ENCODE results near the genes JCAD and MTPAP.

DNA sequence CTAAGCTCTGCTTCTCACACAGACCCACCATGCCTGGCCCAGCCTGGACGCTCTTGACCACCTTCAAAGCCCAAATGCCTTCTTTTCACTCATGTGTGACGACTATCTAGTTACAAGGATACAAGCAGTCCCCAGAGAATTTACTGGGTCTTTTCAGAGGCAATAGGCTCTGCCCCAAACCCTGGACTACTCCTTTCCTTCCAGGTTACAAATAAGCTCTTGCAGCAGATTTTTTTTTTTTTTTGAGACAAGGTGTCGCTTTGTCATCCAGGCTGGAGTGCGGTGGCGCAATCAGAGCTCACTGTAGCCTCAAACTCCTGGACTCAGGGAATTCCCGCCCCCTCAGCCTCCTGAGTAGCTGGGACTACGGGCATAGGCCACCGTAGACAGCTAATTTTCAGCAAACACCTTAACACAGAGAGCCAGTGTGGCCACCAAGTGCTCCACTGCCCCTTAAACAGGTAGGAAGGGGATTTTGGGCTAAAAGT is 16.2 kb downstream of the SVIL start:
- RRBS, 2 experiments = no CpG with 5 or more reads among the region's 8 CpGs

DNA sequence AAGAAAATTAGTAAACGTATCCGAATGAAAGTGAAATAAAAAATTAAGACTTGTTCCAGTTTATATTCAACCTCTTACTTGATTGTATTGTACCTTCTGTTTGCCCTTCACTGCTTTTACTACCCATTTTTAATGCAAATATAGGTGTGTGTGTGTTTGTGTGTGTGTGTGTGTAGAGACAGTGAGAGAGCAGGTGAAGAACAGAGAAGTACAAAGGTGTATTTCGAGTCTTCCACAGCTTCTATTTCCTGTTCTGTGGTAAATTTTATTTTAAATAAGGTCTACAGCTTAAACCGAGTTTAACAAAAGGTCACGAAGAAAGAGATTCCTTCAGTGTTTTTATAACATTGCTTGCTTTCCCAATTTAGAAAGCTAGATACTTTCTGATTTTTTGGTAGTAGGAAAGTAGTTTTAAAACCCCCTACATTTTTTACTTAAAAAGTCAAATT is 12.7 kb upstream of the SVIL start:
- RRBS, 2 experiments = no CpG with 5 or more reads among the region's 5 CpGs

- RRBS, 2 experiments = no CpG with 5 or more reads among the region's 4 CpGs
Observed at GRCh38 chr10:29652996-29653554, 18.3 kb upstream of the SVIL start.

GRCh38 chr10:29688015-29688507 is 53.3 kb upstream of the SVIL start:
- RRBS, 2 experiments = no CpG with 5 or more reads among the region's 9 CpGs

DNA sequence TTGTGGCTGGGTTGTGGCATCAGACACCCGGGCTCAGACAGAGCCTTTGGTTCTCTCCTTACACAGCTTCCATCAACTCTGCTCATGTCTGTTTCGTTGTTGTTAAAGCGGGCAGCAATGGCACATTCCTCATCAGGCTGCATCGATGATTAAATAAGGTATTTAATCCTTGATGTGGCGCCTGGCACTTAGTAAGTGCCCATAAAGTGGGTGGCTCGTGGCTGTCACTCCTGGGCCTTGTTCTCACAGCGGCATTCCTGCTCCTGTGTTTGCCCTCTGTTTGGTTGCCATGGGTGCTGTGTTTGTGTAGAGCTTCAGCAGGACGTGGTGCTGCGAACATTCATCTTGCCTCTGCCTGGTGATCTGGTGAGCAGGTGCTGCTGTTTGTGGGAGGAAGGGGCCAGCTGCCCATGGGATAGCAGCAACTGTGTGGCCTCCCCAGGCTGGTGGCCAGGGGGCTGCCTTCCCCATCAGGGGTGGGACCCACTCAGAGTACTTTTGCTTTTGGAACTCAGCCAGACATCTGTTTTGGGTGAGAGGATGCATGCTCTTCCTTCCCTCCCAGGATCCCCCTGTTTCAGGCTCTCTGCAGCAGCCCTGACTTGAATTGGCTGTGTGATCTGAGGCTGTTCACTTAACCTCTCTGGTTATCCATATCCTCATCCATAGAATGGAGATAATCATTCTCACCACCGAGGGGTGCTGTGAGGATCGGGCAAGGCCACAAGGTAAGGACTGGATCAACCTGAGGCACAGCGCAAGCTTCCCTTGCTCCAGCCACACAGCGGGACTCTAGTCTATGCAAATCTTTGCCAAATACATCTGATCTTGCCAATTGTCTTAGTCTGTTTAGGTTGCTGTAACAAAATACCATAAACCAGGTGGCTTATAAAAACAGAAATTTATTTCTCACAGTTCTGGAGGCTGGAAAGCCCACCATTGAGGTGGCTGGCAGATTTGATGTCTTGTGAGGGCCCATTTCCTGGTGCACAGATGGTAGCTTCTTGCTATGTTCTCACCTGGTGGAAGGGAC is 207.4 kb upstream of the SVIL start:
- RRBS, 2 experiments = no CpG with 5 or more reads among the region's 13 CpGs

- RRBS, 2 experiments = no CpG with 5 or more reads among the region's 12 CpGs
Observed at GRCh38 chr10:29946542-29947696, 112.5 kb downstream of the JCAD start.

GRCh38 chr10:30059370-30059836 is at the start of gene JCAD:
JCAD (minus strand) TSS chr10:30059586.
- RRBS, 2 experiments = under 1 to 5% methylated on average over 20 to 22 of the region's 48 CpGs

- RRBS, 2 experiments = no CpG with 5 or more reads among the region's 5 CpGs
Observed at GRCh38 chr10:30220445-30220684, 128.7 kb downstream of the MTPAP start.

- RRBS, 2 experiments = 8% methylated on average over 8 of the region's 45 CpGs; no CpG with 5 or more reads in 1 of the 2 experiments
Observed at GRCh38 chr10:30348435-30349538, at the start of gene MTPAP. MTPAP (minus strand) TSS chr10:30349278.

DNA sequence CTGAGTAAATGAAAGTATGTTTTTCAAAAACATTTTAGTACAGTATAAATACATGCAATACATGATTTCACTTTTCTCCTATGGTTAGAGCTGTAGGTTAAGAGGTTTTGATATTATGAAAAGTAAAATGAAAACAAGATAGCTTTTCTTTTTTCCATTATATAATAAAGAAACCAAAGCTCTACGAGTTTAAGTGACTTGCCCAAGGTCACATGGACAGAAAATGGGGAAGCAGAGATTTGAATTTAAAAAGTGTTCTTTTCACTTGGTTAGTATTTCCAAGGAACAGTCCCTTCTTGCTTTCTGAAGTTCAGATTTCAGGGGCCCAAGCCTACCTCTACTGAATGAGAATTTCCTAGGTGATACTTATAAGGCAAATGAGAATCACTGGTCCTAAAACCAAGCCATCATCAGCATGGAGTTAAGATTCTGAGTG is 13.2 kb upstream of the MAP3K8 start:
- RRBS, 2 experiments = no CpG with 5 or more reads among the region's 1 CpG

DNA sequence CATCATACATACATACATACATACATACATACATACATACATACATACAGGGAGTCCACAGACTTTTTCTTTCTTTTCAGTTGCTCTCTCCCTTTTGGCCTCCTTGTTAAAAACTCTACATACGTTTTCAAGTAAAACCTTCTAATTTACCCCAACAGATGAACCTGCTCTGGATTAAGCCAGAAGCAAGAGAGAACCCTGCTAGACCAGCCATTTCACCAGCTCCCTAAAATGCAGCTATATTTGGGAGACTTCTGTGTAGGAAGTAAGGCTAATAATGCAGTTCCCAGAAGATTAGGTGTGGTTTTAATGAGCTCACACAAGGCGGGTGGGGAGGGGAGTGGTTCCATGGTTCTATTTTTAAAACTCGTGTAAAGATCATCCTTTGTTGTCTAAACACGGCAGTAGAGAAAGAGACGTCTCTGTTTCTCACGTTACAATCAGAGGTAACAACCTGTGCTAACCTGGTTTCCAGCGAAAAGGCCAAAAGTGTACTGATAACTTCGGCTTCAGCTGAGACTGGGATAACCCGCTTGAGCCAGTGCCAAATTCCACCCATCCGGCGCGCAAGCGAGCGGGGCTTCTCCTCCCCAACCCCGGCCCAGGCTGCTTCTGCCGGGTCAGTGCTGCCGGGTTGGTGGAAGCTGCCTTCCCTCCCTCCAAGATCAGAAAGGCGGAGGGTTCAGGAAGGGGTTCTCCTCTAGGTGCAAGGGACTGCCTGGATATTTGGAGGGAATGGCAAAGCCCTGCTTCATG is 2.6 kb upstream of the MAP3K8 start:
- RRBS, 2 experiments = 34 to 43% methylated on average over 5 of the region's 18 CpGs

DNA sequence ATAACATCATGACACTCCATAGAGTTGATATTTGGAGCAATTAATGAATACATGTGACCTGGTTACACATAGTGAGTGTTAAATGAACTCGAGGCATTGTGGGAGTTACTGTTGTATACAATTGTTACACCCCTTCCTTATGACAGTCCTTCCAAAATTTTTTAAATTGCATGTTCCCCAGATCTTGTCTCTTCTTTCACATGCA is 9.2 kb downstream of the MAP3K8 start:
- RRBS, 2 experiments = no CpG with 5 or more reads among the region's 1 CpG

- RRBS, 2 experiments = no CpG with 5 or more reads among the region's 7 CpGs
Observed at GRCh38 chr10:30736829-30737414, 107.4 kb upstream of the LYZL2 start.

- RRBS, 2 experiments = no CpG with 5 or more reads among the region's 9 CpGs
Observed at GRCh38 chr10:30783122-30783643, 153.6 kb upstream of the LYZL2 start.

DNA sequence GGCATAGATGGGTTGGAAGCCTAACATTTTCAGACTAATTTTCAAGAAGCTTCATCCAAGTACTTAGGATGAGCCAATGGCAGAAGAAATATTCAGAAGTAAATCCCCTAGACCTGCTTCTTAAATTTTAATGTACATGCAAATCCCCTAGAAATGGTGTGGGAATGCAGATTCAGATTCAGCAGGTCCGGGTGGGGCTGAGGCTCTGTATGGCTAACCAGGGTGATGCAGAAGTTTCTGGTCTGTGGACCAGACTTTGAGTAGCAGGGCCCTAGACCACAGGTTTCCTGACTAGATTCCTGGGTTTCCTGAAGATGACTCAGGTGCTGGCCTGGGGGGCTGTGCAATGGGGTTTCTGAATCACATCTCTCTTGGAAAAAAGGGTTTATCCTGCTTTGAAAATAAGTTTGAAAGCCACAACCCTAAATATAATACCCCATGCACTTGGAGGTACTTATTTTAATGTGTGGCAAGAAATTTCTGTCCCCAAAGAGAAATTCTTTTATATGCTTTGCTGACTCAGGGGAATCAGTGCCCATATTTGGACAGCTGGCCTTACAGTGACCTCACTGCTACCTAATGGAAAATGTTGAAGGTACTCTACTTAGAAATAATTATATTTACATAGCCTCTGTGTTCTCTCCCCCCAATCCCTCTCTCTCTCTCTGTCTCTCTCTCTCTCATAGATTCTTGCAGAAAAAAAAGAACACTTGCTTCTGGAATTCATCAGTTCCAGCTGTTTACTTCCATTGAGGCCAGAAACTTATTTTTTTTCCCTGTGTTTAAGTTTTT is 184.3 kb upstream of the LYZL2 start:
- RRBS, 2 experiments = no CpG with 5 or more reads among the region's 1 CpG

- RRBS, 2 experiments = no CpG with 5 or more reads among the region's 5 CpGs
Observed at GRCh38 chr10:30840798-30841149, 190.9 kb downstream of the ZNF438 start.

- RRBS, 2 experiments = no CpG with 5 or more reads among the region's 11 CpGs
Observed at GRCh38 chr10:30848425-30848986, 183.2 kb downstream of the ZNF438 start.

GRCh38 chr10:30974733-30975378 is 56.8 kb downstream of the ZNF438 start:
- RRBS, 2 experiments = no CpG with 5 or more reads among the region's 1 CpG

DNA sequence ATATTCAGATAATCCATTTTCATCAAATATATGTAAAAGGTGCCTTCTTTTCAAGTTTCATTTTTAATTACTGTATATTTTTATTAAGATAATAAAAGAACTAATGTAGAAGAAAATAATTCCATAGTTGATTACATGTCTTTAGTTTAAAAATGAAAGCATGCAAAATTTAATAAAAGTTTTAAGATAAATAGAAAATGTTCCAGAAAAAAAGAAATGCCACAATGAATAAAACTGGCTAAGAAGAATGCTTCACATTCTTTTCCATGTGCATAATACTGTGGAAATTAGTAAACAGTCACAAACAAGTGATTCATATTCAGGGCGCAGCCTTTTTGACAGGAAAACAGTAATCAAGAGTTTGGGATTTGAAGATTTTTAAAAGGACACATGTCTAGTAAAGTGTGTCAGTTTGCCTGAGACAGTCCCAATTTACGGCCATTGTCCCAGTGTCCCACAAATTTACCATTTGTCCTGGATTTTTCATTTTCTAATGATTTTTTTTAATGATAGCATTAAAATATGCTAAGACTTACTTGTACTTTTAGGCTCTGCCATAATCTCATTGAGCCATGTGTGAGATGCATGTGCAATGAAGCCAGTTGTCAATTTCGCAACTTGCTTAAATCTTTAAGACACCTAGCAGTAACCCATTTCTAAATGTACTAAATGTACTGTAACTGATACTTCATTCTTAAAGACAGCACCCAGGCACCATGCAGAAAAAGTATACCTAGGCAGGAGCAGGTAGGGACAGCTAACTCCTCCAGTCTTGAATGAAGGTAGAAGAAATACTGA is 47.0 kb downstream of the ZNF438 start:
- RRBS, 2 experiments = no CpG with 5 or more reads among the region's 3 CpGs

- RRBS, 2 experiments = no CpG with 5 or more reads among the region's 3 CpGs
Observed at GRCh38 chr10:31073956-31074389, 42.3 kb upstream of the ZNF438 start.

Measured in Panc1 (cell line).